ENCODE measurements around the genes RORC, C2CD4D, RPTN, LCE7A, SPRR5, ILF2 and INTS3.

- PRO-cap, result no peak
Measured at GRCh38 chr1:151831406-151832157, at the start of gene RORC. RORC (minus strand) TSS chr1:151831802.

DNA sequence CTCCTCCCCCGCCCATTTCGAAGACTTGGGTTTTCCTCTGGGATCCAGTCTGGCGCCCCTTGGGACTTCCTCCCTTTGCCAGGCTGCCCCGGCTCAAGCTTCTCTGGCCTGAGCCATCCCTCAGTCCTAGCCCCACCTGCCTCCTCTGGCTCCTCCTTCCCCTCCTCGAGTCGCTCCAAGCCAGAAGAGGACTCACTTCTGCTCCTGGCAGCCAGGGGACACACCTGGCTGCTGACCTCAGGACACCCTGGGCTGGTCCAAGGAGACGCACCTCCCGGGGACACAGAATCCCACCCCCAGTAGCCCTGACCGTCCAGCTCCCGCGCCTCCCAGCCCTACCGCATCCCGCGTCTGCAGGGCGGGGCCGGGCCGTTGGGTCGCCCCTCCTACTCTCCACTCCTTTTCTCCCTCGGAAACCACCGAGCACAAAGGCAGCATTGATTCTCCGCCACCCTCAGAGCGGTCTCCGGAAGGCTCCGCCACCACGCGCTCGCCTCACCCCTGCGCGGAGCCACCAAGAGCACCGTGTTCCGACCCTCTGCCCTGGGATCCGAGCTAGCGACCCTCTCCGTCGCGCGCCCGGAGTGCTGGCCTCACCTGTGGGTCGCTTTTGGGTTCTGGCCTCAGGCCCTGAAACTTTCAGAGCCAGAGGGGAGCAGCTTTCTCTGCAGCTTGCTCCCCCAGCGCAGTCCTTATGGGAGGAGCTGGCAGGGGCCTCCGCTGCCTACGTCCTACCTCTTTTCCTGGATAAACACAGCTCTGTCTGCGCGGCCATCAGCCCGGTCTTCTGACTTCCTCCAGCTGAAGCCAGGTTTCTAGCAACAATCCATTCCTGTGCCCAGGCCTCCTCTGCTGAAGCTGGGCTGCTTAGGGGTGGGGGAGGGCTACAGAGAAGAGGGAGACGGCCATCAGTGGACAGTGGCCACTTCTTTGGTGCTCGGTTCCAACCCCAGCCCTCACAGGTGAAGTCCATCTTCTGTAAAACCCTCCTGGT lies at the start of gene C2CD4D:
TSS of gene C2CD4D (minus strand) at position 353 of the 994 bp plus-strand sequence.
- PRO-cap, result bidirectional peak, plus-strand start at position 457 of the sequence, minus-strand start at position 353 of the sequence

DNA sequence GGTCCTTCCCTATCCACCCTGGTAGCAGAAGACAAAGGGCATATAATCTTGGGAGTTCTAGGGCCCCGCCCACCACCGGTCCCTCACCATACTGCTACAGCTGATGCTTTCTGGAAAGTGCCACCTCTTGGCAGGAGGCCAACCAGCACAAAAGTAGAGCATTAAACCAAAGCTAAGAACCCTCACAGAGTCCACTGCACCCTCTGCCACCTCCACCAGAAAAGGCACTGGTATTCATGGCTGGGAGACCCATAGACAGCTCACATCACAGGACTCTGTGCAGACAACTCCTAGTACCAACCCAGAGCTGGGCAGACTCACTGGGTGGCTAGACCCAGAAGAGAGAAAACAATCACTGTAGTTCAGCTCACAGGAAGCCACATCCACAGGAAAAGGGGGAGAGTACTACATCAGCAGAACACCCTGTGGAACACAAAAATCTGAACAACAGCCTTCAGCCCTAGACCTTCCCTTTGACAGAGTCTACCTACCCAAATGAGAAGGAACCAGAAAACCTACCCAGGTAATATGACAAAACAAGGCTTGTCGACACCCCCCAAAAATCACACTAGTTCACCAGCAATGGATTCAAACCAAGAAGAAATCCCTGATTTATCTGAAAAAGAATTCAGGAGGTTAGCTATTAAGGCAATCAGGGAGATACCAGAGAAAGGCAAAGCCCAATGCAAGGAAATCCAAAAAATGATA lies 10.7 kb downstream of the THEM4 start:
- PRO-cap, result no peak

GRCh38 chr1:151992217-151992930 lies 1.3 kb downstream of the S100A10 start:
- PRO-cap, result bidirectional peak, plus-strand start at chr1:151992860, minus-strand start at chr1:151992605

- PRO-cap, result no peak
Measured at GRCh38 chr1:152159050-152159359, at the start of gene RPTN. RPTN (minus strand) TSS chr1:152159228.

GRCh38 chr1:152167848-152168420 lies 8.9 kb upstream of the RPTN start:
- PRO-cap, result no peak

DNA sequence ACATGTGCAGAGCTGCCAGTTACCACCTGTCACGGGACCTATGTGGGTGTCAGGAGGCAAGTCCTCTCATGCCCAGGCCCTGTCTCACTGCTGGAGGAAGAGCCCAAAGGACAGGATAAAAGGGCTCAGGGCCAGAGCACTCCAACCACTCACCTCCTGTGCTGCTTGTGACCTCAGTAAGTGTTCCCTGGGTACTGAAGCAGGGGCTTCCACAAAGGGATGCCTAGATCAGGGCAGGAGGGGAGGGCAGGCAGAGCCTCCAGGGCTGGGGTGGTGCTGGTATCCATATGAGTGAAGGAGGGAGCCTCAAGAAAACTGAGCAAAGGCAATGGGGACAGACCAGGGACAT lies 590 bp upstream of the LCE1B start:
- PRO-cap, result no peak

- PRO-cap, result no peak
Measured at GRCh38 chr1:152859828-152860183, at the start of gene LCE7A. LCE7A (plus strand) TSS chr1:152859996.

- PRO-cap, result no peak
Measured at GRCh38 chr1:152947045-152947237, at the start of gene SPRR5. SPRR5 (plus strand) TSS chr1:152947206.

- PRO-cap, result no peak
Measured at GRCh38 chr1:153088218-153088463, 6.2 kb downstream of the SPRR2E start.

DNA sequence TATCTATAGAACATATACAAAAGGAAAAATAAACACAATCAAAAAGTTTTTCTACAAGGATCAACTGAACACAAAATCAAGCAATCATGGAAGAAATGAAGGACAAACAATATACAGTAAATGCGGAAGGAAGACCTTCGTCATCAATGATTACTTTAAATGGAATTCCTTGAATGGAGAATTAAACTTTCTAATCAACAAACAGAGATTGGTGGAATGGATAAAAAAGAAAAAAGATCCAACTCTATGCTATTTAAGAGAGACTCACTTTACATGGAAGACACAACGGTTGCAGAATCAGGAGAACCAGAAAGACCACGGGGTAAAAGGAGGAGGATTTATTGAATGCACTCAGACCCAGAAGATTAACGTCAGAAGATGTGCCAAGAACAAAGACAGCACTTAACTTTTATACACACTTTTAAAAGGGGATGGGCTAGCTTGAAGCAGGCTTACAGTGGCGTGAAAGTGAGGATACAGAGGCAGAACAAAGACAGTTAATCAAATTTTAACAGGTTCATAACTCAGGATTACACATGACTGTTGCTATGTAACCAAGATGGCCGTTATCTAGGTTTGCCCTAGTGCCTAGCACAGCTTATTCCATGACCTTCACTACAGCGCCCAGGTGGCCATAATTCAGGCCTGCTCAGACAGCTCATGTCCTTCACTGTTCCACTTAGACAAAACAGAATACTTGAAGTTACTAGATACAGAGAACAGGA lies 5.9 kb upstream of the SPRR2F start:
- PRO-cap, result no peak

DNA sequence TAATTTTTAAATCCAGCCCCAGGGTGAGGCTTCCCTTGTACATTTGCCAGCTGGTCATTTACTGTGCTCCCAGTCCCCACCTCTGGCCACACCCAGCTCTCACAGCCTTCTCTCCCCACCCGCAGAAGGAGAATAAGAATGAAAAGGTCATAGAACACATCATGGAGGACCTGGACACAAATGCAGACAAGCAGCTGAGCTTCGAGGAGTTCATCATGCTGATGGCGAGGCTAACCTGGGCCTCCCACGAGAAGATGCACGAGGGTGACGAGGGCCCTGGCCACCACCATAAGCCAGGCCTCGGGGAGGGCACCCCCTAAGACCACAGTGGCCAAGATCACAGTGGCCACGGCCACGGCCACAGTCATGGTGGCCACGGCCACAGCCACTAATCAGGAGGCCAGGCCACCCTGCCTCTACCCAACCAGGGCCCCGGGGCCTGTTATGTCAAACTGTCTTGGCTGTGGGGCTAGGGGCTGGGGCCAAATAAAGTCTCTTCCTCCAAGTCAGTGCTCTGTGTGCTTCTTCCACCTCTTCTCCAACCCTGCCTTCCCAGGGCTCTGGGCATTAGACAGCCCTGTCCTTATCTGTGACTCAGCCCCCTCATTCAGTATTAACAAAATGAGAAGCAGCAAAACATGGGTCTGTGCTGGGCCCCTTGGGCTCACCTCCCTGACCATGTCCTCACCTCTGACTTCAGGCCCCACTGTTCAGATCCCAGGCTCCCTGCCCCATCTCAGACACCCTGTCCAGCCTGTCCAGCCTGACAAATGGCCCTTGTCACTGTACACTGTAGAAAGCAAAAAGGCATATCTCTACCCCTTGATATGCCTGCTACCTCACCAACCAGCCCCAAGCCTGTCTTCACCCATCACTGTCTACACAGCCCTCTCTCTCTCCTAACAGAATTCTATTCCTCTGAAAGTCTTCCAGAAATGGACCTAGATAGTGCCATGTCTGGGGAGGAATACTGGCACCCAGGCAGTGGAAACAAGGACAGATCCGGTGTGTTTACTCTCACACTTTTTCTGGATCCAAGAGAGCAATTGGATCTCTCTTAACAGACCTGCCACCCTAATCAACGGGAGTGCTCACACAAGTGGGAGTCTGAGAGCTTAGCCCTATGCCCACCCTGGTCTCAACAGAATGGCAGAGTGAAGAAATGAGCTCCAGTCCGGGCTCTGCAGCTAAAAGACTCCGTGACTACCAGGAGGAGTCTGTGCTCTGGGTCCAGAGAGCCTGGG lies 3.3 kb downstream of the S100A9 start:
- PRO-cap, result no peak

DNA sequence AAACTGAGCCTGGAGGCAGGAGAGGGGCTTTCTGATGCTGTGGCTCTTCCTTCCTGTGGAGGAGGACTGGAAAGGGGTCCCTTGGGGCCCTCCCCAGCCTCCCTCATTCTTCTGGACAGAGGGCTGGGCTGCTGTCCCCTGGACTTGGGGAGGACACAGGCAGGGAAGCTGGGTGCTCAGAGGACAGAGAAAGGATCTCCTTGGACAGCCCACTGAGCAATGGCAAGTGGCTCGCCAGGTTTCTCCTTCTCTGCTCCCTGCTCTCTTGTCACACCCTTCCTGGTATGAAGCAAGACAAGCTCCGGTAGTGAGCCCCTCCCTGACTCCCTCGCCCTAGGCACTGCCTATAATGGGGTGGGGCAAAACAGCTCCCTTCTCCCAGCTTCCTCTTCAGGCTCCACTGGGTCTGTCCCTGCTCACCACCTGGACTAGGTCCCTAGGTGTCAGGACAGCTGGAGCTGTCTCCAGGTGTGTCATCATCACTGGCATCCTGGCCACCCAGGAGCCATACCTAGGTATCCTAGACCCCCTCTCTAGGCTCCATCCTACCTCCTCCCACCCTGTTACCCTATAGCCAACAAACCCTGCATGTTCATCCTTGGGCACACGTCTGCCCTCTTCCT lies 19.9 kb downstream of the S100A6 start:
- PRO-cap, result no peak

- PRO-cap, result no peak
Measured at GRCh38 chr1:153538272-153538792, 2.4 kb downstream of the S100A5 start.

DNA sequence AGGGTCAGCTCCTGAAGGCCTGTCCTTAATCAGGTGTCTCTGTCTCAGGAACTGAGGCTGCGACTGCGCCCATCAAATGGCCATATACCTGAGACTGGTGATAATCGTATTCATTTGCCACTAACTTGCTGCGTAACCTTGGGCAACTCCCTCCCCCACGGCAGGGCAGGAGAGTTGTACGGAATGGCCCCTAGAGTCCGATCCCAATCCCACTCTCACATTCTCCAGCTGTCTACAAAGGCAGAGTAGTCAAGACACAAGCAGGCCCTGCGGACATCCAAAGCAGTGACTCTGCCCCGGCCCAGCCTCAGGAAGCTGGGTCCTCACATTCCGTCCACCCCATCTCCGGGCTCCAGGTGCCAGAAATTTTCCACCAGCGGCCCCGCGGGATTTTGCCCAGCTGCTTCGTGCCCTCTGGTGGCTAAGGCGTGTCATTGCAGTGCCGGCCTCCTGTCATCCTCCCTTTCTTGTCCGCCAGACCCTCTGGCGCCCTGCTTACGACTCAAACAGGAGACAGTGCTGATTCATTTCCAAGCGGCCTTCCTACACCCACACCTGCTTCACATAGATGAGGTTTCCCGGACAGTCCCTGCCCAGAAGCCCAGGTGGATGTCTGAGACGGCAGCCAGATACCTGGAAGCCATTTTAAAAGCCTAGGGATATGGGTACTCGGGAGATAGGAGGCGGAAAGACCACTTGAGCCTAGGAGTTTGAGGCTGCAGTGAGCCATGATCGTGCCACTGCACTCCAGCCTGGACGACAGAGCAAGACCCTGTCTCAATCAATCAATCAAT lies 2.9 kb upstream of the S100A2 start:
- PRO-cap, result no peak

DNA sequence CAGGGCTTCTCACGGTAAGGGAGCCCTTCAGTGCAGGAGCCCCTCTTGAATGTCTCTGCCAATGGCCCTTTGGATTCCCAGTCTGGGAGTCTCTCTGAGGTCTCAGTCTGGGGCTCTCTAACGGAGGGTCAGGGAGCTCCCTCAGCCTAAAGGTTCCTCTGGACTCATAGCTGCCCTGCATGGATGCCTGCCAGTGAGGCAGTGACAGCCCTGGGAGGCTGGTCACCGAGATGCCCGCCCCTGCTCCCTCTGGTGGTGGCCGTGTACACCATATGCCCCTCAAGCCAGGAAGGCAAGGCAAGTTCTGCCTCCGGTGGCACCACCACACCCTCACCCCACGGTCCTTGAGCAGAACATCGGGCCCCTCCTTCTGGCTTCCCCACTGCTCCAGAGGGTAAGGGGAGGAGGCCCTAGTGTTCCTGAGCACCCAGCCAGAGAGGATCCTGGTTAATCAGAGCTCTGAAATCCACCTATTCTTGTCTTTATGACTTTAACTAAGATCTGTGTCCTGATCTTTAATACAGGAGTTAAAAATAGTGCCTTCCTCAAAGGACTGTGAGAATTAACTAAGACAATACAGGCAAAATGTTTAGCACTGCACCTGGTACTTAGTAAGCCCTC lies 1.5 kb upstream of the S100A14 start:
- PRO-cap, result no peak

- PRO-cap, result bidirectional peak, plus-strand start at chr1:153671246, minus-strand start at chr1:153670987
Measured at GRCh38 chr1:153670783-153671318, at the start of gene ILF2. ILF2 (minus strand) TSS chr1:153670993.

DNA sequence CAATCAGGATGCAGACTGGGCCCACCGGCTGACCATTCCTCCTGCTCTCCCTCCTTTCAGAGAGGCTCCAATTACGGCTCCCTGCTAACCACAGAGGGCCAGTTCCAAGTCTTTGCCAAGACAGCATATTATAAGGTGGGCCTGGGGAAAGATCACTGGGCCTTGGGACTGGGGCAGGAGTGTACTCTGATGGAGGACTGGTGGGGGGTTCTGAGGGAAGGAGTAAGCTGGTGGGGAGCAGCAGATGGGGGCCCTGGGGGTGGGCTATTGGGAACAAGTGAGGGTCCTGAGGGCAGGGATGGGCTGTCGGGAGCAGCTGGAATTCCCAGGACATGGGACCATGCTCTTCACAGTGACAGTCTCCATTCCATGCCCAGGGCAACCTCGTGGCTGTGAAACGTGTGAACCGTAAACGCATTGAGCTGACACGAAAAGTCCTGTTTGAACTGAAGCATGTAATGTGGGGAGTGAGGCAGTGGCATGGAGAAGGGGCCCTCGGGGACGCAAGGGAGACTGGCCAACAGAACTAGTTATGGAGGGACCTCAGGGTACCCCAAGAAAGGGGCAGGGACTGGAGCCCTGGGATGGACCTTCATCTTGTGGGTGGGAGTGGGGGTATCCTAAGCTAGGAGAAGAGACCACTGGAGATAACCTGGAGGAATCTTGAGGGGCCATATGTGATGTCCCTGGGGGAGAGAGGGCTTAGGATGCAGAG lies 7.4 kb downstream of the NPR1 start:
- PRO-cap, result no peak

- PRO-cap, result unidirectional peak, plus-strand start at chr1:153698578
Measured at GRCh38 chr1:153698468-153698864, 20.0 kb downstream of the NPR1 start.

DNA sequence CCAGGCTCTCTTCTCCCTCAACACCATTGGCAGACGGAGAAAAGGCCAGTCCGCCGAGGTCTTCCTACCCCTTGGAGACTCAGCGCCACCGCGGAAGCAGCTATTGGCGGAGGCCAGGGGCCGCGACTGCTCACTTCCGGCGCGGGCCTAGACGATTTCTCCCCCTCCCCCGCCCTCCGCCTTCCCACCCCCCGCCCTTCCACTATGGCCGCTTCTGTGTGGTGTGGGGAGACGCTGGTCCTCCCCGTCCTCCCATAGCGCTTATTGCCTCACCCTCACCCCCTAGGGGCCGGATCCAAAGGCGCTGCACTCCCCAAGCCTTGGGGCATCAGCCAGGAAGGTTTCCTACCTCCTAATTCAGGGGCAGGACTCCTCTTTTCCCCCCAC lies at the start of gene INTS3:
TSS of gene INTS3 (plus strand) at position 179 of the 387 bp plus-strand sequence.
- PRO-cap, result bidirectional peak, plus-strand start at position 205 of the sequence, minus-strand start outside the sequence